M059J (cell line): ENCODE measurements around a stretch of chr6.

GRCh38 chr6:89566695-89567487, 71.7 kb downstream of the LYRM2 start:
- RAMPAGE, long total RNA, result no peak

DNA sequence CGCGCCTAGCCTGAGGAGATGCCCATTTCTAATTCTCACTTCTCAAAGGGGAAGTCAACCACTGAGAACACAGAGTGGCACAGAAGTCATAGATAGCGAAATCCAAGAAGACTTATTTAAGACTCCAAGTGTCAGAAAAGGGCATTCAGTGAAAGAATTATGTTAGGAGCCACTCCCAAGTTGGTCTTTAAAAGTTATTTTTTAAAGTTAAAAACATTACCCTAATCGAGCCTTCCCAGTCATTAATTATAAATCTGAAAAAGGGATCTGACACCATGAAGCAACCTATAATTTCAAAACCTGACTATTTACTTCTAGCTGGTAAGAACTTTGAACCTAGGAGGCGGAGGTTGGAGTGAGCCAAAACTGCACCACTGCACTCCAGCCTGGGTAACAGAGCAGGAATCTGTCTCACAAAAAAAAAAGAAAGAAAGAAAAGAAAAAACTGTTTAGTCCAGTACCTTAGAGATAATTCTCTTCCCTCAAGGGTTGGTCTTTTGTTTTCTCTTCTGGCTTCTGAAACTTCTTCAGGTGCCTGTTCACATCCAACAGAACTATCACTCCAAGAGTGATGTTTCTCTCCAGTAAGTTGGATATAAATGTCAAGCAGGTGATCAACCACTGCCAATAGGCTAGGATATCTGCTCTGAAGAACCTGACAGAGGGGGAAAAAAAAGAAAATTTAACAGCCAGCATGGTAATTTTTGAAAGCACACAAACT, 38.5 kb downstream of the MDN1 start:
- RAMPAGE, long total RNA, result no peak

DNA sequence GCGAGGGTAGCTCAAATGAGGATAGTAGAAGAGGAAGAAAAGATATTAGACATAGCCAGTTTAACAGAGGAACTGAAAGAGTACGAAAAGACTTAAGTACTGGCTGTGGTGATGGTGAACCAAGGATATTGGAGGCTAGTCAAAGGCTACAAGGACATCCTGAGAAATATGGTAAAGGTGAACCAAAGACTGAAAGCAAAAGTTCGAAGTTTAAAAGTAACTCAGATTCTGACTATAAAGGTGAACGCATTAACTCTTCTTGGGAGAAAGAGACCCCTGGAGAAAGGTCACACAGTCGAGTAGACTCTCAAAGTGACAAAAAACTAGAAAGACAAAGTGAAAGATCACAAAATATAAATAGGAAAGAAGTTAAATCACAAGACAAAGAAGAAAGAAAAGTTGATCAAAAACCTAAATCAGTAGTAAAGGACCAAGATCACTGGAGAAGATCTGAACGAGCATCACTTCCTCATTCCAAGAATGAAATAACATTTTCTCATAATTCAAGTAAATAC, 31.8 kb upstream of the GJA10 start:
- RAMPAGE, long total RNA, result no peak

GRCh38 chr6:90097809-90098528, 198.7 kb downstream of the BACH2 start:
- RAMPAGE, long total RNA, result no peak

DNA sequence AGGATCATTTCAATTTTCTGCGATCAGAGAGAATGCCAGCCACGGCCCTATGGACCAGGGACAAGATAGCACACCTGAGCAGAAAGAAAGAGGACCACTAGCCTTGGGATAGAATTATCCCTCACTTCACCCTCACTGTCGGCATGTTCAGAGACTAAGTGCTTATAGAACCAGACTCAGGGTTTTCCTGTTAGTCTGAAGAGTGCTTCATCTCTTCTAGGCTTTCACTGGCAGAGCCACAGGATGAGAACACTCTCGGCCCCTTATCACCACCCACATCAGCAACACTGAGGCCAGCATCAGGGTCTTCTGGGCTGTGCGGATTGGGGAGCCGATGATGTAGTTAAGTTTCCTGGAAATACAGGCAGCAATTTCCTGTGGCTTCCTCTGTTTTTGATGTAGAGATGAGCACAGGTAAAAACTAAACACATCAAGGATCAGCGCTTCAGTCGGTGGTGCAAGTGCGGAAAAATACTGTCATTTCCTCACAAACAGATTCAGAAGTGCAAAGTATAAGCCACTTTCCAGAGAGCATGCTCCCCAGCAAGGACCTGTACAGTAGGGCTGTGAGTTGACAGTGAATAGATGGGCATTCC, 62.7 kb downstream of the BACH2 start:
- RAMPAGE, long total RNA, result no peak

DNA sequence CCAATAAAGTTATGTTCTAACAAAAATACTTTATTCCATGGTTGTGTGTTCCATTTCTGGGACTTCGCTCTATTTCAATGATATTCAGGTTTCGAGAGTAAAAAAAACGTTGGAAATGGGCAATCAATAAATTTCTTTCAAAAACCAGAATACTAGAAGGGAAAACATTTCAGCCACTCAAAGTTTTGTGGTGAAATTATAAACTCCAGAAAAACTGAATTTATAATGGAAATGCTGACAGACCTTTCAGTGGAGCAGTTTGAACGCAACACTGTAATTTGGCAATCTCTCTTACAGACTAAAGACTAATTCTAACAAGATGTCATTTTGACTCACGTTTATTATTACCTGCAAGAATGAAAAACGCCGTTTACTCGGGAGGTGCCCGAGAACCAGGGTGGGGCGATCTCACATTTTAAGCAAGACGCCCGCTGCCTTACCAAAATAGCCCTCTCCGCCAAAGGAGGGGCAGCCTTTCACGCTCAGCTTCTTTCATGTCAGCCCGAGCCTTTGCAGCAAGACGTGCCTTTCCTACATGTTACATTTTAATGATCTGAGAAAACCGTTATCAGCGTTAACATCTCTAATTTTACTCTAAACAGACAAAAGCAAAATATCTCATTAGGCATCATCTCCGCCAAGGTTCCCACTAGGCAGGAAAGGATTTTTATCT, 2.2 kb downstream of the BACH2 start:
- RAMPAGE, long total RNA, result no peak

GRCh38 chr6:90297236-90297530, 540 bp upstream of the BACH2 start:
- RAMPAGE, long total RNA, result no peak

- RAMPAGE, long total RNA, result no peak
Observed at GRCh38 chr6:90351191-90351745, 54.6 kb upstream of the BACH2 start.

- RAMPAGE, long total RNA, result no peak
Observed at GRCh38 chr6:90701242-90701700, 114.4 kb upstream of the MAP3K7 start.

DNA sequence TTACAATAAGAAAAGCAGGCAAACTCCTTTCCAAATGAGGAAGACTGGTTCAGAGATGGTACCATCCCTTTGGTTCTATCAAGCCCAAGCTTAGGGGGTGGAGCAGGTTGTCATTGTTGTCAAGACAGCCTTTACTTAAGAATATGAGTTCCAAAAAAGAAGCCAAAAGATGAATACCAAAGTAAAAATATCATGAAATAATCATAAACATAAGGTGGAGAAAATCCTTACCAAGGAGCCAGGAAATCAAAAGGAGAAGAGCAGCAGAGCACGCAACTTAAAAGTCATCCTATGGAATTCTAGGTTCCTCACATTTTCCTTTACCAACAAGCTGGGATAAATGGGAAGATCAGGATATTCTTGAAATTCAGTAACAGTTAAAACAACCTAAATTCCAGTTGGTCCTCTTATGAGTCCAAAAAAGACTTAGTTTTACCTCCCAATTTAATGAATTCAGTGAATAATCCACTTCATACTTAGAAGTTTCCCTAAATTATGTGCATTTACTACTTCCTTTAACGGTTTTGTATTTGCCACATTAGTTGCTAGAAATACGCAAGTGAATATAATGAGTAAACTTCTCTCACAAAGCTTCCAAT, 511.0 kb downstream of the EPHA7 start:
- RAMPAGE, long total RNA, result no peak

DNA sequence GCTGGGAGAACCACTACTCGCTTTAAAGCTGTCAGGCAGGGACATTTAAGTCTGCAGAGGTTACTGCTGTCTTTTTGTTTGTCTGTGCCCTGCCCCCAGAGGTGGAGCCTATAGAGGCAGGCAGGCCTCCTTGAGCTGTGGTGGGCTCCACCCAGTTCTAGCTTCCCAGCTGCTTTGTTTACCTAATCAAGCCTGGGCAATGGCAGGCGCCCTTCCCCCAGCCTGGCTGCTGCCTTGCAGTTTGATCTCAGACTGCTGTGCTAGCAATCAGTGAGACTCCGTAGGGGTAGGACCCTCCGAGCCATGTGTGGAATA, 703.6 kb upstream of the MANEA start:
- RAMPAGE, long total RNA, result no peak

- RAMPAGE, long total RNA, result no peak
Observed at GRCh38 chr6:96601659-96602014, 38.7 kb downstream of the FHL5 start.

DNA sequence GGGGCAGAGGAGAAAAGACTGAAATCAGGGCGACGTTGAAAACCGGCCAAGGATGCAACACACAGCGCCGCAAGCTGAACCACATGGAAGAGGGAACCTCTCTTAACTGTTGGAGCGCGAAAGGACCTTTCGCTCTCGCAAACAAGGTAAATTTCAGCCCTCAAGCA, 726 bp downstream of the GPR63 start:
- RAMPAGE, long total RNA, result no peak

- RAMPAGE, long total RNA, result no peak
Observed at GRCh38 chr6:96851843-96852252, 14.6 kb upstream of the GPR63 start.

GRCh38 chr6:97964353-97964599, 681.3 kb upstream of the MMS22L start:
- RAMPAGE, long total RNA, result no peak

GRCh38 chr6:98832293-98833183, 1.8 kb upstream of the POU3F2 start:
- RAMPAGE, long total RNA, result no peak

- RAMPAGE, long total RNA, result no peak
Observed at GRCh38 chr6:99404349-99405009, 10.5 kb upstream of the COQ3 start.

DNA sequence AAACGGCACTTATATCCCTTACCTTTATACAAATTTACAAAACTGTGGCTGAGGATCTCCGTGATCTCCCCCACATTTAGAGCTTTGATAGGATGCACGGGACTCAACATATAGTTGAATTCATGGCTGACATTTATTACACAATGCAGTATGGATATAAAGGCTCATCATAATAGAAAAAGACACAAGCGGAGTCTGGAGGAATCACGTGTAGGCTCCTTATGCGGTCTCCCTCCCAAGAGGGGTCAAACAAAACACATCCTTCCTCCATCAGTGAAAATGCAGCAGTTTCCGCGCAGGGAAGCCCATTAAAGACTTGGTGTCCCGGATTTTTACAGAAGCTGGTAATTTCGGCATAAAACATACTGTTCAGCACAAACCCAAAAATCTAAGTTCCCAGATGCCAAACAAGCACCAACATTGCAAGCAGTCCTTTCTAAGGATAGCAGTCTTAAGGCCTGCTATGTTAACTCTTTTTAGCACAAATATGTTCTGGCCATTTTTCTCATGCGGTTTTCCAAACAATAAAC, 1.1 kb downstream of the USP45 start:
- RAMPAGE, long total RNA, result no peak

GRCh38 chr6:99613369-99614512, 7.1 kb downstream of the PRDM13 start:
- RAMPAGE, long total RNA, result no peak

DNA sequence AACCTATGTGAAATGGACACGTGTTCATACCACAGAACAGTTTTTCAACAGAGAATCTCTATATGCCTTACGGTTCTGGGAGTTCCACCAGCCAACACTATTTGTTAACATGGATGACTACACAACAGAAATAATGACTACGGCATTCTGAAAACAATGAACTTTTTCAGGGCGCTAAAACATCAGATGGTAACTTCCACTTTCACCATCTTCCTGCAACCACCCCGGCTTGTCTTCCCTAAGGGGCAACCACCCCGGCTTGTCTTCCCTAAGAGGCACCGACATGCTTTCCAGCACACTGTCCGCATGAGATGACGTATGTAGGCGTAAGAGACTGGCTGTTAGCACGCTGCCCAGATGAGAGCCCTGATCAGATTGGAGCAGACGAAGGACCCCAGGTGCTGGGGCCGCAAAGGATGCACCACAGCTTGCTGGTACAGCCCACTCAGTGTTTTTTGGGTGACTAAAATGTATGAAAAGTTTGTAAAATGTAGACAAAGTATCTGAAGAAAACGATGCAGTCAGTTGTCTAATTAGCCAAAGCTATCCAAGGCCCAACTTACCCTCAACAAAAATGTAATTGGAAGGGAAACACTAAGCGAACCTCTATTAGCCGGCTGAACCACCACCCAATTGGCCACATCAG, 29.3 kb downstream of the ASCC3 start:
- RAMPAGE, long total RNA, result no peak